ENCODE measurements around the gene RNF113B.

DNA sequence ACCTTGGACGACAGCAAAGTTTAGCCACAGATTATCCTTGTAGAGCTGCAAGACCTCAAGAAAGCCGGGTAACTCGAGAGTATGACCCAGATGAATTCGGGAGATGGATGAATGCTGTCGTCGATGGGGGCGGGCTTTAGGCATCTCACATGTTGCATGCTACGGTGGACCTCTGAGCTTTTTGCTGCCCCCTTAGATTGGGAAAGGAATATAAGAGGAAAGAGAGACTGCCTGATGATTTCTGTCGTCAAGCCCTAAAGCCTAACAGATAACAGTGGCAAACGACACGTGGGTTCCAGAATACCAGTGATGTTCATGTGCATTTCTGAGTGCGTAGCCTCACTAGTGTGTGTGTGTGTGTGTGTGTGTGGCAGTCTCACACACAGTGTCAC lies 743 bp upstream of the ABCC4 start:
- RAMPAGE, long total RNA, result no peak
- RRBS, 2 experiments, result no CpG with 5 or more reads among the region's 12 CpGs
CAGE:
- cytosol, long polyA minus RNA, result no peak
- cytosol, long polyA plus RNA, result no peak
- long polyA plus RNA, result no peak
- nucleolus, long total RNA, result no peak
- nucleus, long polyA plus RNA, result no peak
- nucleus, long total RNA, result no peak

- RAMPAGE, long total RNA, result no peak
- RRBS, 2 experiments, result 2% methylated on average over 6 of the region's 13 CpGs; no CpG with 5 or more reads in 1 of the 2 experiments
CAGE:
- cytosol, long polyA minus RNA, result no peak
- cytosol, long polyA plus RNA, result no peak
- long polyA plus RNA, result no peak
- nucleolus, long total RNA, result no peak
- nucleus, long polyA plus RNA, result no peak
- nucleus, long total RNA, result no peak
Measured at GRCh38 chr13:95478507-95479040, 73.9 kb upstream of the CLDN10 start.

DNA sequence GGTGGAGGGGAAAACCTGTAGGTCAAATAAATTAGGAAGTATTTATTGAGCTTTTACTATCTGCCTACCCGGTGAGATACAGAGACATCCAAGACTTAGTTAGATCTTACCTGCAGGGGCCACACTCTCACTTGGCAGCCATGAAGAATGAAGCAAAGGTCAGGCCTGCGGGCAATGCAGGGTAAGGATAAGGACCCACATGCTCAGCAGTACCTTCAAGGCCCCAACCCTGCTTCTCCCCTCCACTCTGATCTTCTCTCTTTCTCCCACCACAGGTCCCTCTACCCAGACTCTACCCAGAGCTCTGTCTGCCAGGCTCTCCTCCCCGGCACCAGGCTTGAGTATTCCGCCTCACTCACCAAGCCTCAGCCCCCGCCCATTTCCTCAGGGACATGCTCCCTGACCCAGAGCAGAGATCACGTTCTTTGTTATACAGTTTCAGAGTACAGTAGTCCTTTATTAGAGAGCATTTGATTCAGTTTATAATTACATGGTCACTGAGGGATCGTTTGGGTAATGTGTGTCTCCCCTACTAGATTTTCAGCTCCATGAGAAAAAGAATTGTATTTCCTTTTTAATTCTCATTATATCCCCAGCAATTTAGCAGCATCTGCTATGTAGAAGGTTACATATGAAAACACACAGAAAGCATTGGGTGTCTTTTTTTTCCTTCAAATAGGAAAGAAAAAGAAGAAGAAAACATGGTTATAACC lies 18.8 kb upstream of the CLDN10 start:
- RAMPAGE, long total RNA, result no peak
- RRBS, 2 experiments, result no CpG with 5 or more reads among the region's 7 CpGs
CAGE:
- cytosol, long polyA minus RNA, result no peak
- cytosol, long polyA plus RNA, result no peak
- long polyA plus RNA, result no peak
- nucleolus, long total RNA, result no peak
- nucleus, long polyA plus RNA, result no peak
- nucleus, long total RNA, result no peak

- RAMPAGE, long total RNA, result no peak
- RRBS, 2 experiments, result no CpG with 5 or more reads among the region's 9 CpGs
CAGE:
- cytosol, long polyA minus RNA, result no peak
- cytosol, long polyA plus RNA, result no peak
- long polyA plus RNA, result no peak
- nucleolus, long total RNA, result no peak
- nucleus, long polyA plus RNA, result no peak
- nucleus, long total RNA, result no peak
Measured at GRCh38 chr13:97076860-97077544, 82.7 kb upstream of the OXGR1 start.

- RAMPAGE, long total RNA, result no peak
- RRBS, 2 experiments, result no CpG with 5 or more reads among the region's 23 CpGs
CAGE:
- cytosol, long polyA minus RNA, result no peak
- cytosol, long polyA plus RNA, result no peak
- long polyA plus RNA, result no peak
- nucleolus, long total RNA, result no peak
- nucleus, long polyA plus RNA, result no peak
- nucleus, long total RNA, result no peak
Measured at GRCh38 chr13:97234131-97235362, 12.4 kb downstream of the MBNL2 start.

DNA sequence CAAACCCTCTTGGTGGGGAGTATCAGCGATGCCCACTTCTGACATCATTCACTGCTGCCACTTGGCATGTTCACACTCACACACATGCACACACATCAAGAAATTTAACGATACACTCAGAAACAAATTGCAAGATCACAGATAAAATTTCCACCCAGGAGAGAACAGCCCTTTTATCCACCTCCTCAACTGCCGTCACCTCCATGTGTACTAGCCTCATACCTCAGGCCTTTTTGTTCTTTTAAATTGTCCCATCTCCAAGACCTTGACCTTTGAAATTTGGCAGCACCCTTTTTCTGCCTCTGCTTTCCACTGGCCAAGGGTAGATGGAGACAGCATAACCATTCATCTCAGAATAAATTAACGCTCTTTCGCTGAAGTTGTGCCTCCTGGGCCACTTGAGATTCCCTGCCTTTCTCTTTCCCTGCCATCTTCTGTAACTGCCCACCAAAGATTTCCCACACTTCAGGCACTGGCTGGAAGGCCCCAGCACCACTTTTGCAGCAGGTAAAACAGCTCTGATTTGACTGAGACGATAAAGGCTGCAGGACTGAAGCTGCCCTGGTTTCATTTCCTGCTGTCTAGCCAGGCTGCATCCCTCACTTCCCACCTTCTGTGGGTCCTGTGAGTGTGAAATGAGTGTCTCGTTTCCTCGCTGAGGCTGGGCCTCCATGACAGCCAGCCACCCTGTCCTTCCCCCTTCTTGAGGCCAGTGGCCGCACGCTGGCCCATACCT lies 39.3 kb downstream of the MBNL2 start:
- RAMPAGE, long total RNA, result no peak
- RRBS, 2 experiments, result no CpG with 5 or more reads among the region's 10 CpGs
CAGE:
- cytosol, long polyA minus RNA, result no peak
- cytosol, long polyA plus RNA, result no peak
- long polyA plus RNA, result no peak
- nucleolus, long total RNA, result no peak
- nucleus, long polyA plus RNA, result no peak
- nucleus, long total RNA, result no peak

GRCh38 chr13:97374780-97375652 lies 59.0 kb upstream of the RAP2A start:
- RAMPAGE, long total RNA, result no peak
- RRBS, 2 experiments, result no CpG with 5 or more reads among the region's 13 CpGs
CAGE:
- cytosol, long polyA minus RNA, result no peak
- cytosol, long polyA plus RNA, result no peak
- long polyA plus RNA, result no peak
- nucleolus, long total RNA, result no peak
- nucleus, long polyA plus RNA, result no peak
- nucleus, long total RNA, result no peak

DNA sequence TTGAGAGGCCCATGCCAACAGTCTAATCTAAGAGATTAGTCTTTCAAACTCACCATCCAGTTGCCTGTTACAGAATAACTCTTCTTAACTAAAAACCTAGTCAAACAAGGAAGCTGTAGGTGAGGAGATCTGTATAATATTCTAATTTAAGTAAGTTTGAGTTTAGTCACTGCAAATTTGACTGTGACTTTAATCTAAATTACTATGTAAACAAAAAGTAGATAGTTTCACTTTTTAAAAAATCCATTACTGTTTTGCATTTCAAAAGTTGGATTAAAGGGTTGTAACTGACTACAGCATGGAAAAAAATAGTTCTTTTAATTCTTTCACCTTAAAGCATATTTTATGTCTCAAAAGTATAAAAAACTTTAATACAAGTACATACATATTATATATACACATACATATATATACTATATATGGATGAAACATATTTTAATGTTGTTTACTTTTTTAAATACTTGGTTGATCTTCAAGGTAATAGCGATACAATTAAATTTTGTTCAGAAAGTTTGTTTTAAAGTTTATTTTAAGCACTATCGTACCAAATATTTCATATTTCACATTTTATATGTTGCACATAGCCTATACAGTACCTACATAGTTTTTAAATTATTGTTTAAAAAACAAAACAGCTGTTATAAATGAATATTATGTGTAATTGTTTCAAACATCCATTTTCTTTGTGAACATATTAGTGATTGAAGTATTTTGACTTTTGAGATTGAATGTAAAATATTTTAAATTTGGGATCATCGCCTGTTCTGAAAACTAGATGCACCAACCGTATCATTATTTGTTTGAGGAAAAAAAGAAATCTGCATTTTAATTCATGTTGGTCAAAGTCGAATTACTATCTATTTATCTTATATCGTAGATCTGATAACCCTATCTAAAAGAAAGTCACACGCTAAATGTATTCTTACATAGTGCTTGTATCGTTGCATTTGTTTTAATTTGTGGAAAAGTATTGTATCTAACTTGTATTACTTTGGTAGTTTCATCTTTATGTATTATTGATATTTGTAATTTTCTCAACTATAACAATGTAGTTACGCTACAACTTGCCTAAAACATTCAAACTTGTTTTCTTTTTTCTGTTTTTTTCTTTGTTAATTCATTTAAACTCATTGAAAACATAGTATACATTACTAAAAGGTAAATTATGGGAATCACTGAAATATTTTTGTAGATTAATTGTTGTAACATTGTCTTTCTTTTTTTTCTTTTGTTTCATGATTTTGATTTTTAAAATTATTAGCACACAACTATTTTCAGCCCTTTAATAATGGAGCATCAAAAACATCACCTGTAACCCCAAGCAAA lies 41.3 kb upstream of the RAP2A start:
- RAMPAGE, long total RNA, result no peak
- RRBS, 2 experiments, result no CpG with 5 or more reads among the region's 9 CpGs
CAGE:
- cytosol, long polyA minus RNA, result start-site peak on the plus strand centred at position 214 of the sequence, 8 bp wide, 6 reads; start-site peak on the plus strand centred at position 435 of the sequence, 11 bp wide, 39 reads
- cytosol, long polyA plus RNA, result no peak
- long polyA plus RNA, result no peak
- nucleolus, long total RNA, result no peak
- nucleus, long polyA plus RNA, result no peak
- nucleus, long total RNA, result no peak

- RAMPAGE, long total RNA, result no peak
- RRBS, 2 experiments, result no CpG with 5 or more reads among the region's 5 CpGs
CAGE:
- cytosol, long polyA minus RNA, result no peak
- cytosol, long polyA plus RNA, result no peak
- long polyA plus RNA, result no peak
- nucleolus, long total RNA, result no peak
- nucleus, long polyA plus RNA, result no peak
- nucleus, long total RNA, result no peak
Measured at GRCh38 chr13:98026317-98027095, 73.0 kb downstream of the IPO5 start.

DNA sequence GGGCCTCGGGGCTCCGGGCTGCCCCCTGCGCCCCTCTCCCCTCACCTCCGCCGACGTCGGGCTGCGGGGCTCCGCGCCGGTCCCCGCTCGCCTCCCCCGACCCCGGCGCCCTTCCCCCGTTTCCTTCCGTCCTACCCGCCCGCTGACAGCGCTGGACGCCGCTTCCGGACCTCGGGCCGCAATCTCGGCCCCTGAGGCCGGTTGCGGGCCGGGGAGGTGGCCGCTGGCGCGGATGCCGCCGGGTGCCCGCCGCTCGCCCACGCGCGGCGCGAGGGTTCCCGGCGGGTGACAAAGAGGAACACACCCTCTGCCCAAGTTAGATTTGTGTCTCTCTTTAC lies 779 bp downstream of the FARP1 start:
- RAMPAGE, long total RNA, result no peak
- RRBS, 2 experiments, result 3 to 4% methylated on average over 31 of the region's 45 CpGs
CAGE:
- cytosol, long polyA minus RNA, result no peak
- cytosol, long polyA plus RNA, result no peak
- long polyA plus RNA, result no peak
- nucleolus, long total RNA, result no peak
- nucleus, long polyA plus RNA, result no peak
- nucleus, long total RNA, result no peak

- RAMPAGE, long total RNA, result no peak
- RRBS, 2 experiments, result 58 to 81% methylated on average over 7 of the region's 27 CpGs
CAGE:
- cytosol, long polyA minus RNA, result no peak
- cytosol, long polyA plus RNA, result no peak
- long polyA plus RNA, result no peak
- nucleolus, long total RNA, result no peak
- nucleus, long polyA plus RNA, result no peak
- nucleus, long total RNA, result no peak
Measured at GRCh38 chr13:98177038-98177389, at the start of gene RNF113B. TSS of gene RNF113B (minus strand) at chr13:98177269.

- RAMPAGE, long total RNA, result no peak
- RRBS, 2 experiments, result no CpG with 5 or more reads among the region's 22 CpGs
CAGE:
- cytosol, long polyA minus RNA, result no peak
- cytosol, long polyA plus RNA, result no peak
- long polyA plus RNA, result no peak
- nucleolus, long total RNA, result no peak
- nucleus, long polyA plus RNA, result no peak
- nucleus, long total RNA, result no peak
Measured at GRCh38 chr13:98313140-98314061, 136.3 kb upstream of the RNF113B start.

DNA sequence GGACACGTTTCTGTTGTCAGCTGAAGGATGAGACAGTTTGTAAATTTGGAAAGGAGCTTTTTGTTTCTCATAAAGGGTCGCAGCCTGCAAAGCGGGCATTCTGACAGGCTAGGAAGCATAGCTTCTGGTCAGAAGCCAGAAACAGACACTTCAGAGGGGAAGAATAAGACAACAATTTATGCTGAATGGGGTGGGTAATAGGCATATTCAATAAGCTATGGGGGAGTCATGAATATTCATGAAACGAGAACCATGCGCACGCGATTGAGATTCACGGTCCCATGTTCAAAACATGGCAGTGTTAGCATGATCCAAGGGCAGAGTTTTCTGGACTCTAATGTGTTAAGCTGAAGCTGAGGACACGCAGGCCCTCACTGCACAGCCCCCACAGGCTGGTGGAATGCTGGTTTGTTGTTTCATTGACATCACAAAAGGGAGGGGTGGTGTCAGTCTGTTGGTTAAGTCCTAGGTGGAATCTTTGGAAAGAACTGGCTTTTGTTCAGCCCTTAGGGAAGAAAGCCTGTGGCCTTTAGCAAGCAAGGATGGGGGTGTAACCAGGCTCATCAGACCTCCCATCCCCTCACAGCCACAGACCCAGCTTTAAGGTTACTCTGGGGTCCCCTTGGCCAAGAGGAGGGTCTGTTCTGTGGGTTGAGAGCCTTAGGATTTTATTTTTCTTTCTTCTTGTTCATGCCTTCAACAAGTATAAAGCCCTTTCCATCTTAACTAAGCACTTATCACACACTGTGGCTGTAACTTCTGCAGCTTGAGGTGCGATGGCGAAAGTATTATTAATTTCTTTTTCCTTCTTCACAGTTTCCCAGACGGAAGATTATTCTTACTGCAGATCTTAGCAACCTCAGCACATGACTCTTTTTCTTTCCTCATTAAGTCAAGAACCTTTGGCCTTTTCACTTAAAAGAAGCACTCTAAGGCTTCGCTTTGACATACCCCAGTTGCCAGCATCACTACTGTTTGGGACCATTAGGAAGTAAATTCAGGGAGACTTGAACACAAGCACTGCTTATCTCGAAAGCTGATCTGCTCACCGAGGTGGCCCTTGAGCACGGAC lies 151.0 kb upstream of the RNF113B start:
- RAMPAGE, long total RNA, result no peak
- RRBS, 2 experiments, result no CpG with 5 or more reads among the region's 16 CpGs
CAGE:
- cytosol, long polyA minus RNA, result no peak
- cytosol, long polyA plus RNA, result no peak
- long polyA plus RNA, result no peak
- nucleolus, long total RNA, result no peak
- nucleus, long polyA plus RNA, result no peak
- nucleus, long total RNA, result no peak

- RAMPAGE, long total RNA, result no peak
- RRBS, 2 experiments, result no CpG with 5 or more reads among the region's 10 CpGs
CAGE:
- cytosol, long polyA minus RNA, result no peak
- cytosol, long polyA plus RNA, result no peak
- long polyA plus RNA, result no peak
- nucleolus, long total RNA, result no peak
- nucleus, long polyA plus RNA, result no peak
- nucleus, long total RNA, result no peak
Measured at GRCh38 chr13:98385588-98386113, 191.3 kb downstream of the STK24 start.

GRCh38 chr13:98427588-98428843 lies 148.9 kb downstream of the STK24 start:
- RAMPAGE, long total RNA, result no peak
- RRBS, 2 experiments, result no CpG with 5 or more reads among the region's 22 CpGs
CAGE:
- cytosol, long polyA minus RNA, result no peak
- cytosol, long polyA plus RNA, result no peak
- long polyA plus RNA, result no peak
- nucleolus, long total RNA, result no peak
- nucleus, long polyA plus RNA, result no peak
- nucleus, long total RNA, result no peak

- RAMPAGE, long total RNA, result no peak
- RRBS, 2 experiments, result no CpG with 5 or more reads among the region's 29 CpGs
CAGE:
- cytosol, long polyA minus RNA, result start-site peak on the minus strand at chr13:98452612-98452642, 63 reads
- cytosol, long polyA plus RNA, result no peak
- long polyA plus RNA, result no peak
- nucleolus, long total RNA, result no peak
- nucleus, long polyA plus RNA, result no peak
- nucleus, long total RNA, result no peak
Measured at GRCh38 chr13:98451570-98452873, 124.9 kb downstream of the STK24 start.

- RAMPAGE, long total RNA, result no peak
- RRBS, 2 experiments, result no CpG with 5 or more reads among the region's 14 CpGs
CAGE:
- cytosol, long polyA minus RNA, result no peak
- cytosol, long polyA plus RNA, result no peak
- long polyA plus RNA, result no peak
- nucleolus, long total RNA, result no peak
- nucleus, long polyA plus RNA, result no peak
- nucleus, long total RNA, result no peak
Measured at GRCh38 chr13:98496755-98497628, 79.9 kb downstream of the STK24 start.

DNA sequence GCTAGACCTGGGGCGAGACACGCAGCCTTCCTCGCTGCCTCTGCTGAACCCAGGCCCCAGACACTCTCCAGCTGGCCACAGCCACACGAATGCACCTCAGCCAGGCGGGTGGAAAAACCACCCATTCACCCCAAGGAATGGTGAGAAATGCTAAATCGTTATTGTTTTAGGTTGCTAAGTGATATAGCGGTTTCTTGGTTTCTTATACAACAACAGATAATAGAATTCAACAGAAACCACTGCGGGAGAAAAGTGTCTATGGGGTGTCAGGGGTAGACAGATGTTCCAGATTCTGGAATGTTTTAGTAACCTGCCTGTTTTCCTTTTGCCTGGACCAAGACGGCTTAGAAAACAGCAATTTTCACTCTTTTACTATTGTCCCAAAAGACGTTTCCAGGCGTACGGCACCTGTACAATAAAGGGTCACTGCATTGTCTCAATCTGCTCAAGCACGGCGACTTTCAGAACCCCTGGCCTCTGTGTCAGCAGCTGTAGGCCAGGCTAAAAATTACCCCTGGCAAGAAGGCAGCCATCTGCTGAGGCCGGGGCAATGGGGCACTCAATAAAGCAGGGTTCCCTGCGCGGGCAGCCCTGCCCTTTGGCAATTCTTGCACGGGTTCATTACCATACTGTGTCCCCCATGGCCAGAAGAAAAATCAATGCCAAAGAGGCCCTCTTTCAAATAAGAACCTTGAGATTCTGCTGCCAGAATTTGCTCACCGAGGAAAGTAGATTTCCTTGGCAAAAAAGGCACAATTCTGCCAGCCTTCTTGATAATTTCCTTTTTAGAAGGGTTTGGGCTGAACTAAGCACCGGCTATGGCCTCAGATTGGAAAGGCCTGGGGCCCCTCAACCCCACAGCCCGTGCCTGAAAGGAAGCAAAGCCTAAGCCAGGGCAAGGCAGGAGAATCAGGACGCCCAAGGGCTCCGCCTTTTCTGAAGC lies 52.2 kb downstream of the STK24 start:
- RAMPAGE, long total RNA, result no peak
- RRBS, 2 experiments, result no CpG with 5 or more reads among the region's 23 CpGs
CAGE:
- cytosol, long polyA minus RNA, result no peak
- cytosol, long polyA plus RNA, result no peak
- long polyA plus RNA, result no peak
- nucleolus, long total RNA, result no peak
- nucleus, long polyA plus RNA, result no peak
- nucleus, long total RNA, result no peak

All from GM12878 (cell line).